Bile duct (tissue), 1 donor: ENCODE results near the gene NWD2.

GRCh38 chr4:36284720-36284994, 3.2 kb downstream of the DTHD1 start:
- PRO-cap, result no peak

DNA sequence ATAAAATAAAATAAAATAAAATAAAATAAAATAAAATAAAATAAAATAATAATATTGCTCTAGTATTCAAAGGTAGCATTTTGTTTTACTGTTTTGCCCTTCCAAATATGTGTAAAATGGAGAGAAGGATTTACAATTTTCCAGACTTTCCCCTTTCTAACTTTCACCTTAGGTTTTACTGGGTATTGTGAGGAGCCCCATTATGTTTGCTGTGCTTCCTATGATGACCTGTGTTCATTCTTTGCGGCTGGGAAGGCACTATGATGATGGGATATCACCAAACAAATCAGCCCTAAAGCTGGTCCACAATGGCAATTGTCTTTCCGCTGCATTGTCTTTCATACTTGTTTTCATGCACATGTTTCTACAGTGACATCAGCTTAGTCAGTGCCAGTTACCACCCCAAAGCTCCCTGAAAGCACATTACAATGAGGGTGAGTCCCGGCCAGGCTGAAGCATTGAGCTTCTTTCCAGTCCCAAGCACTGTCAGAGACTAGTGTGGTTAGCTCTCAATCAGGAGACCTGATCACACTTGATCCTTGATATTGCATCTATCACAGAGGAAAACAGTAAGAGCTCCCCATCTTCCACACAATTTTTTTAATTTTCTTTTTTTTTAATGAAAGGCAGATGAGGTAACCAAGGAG, 50.9 kb downstream of the DTHD1 start:
- PRO-cap, result no peak

DNA sequence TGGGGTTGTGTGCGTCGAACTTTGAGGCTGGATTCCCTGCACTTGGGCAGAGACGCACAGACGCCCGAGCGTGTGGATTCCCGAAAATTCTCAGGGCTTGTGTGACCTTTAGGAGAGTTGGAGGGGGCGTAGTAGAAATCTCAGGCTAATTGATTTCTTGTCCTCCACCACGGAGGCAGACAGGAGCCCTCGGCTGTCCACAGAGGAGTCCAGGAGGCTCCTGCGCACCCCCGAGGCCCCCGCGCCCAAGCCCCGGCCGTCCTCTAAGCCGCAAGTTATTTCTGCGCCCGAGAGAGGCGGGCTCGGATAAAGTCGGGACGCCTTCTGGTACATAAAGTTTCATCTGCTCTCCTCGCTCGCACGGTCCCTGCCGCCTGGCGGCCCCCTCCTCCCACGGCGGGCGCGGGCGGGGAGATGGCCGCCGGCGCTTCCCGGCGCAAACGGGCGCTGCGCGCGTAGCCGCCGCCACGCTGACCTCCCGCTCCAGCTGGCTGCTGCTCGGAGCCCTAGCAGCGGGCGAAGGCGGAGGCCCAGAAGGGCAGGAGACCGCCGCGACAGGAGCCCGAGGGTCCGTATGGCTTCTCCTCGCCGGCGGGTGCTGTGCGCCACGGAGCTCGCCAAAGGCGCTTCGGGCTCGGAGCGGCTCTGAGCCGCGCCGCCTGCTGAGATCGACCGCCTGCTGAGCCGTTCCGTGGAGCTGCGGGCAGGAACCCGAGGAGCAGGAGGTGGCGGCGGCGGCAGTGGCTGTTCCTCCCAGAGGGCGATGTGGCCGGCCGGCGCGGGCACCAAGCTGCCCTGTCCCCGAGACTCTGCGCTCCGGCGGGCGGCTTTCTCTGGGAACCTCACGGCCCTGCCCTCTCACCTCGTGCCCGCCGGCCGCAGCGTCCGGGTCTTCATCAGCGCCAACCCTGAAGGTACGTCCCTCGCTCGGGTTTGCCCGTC, at the start of gene NWD2:
Gene NWD2, plus strand, starts transcription at position 439 of the 942 bp plus-strand sequence.
- PRO-cap, result no peak

- PRO-cap, result unidirectional peak, minus-strand start at chr4:37472068
Observed at GRCh38 chr4:37471746-37472512, 18.2 kb downstream of the C4orf19 start.

- PRO-cap, result no peak
Observed at GRCh38 chr4:37595770-37596112, 90.4 kb downstream of the RELL1 start.

DNA sequence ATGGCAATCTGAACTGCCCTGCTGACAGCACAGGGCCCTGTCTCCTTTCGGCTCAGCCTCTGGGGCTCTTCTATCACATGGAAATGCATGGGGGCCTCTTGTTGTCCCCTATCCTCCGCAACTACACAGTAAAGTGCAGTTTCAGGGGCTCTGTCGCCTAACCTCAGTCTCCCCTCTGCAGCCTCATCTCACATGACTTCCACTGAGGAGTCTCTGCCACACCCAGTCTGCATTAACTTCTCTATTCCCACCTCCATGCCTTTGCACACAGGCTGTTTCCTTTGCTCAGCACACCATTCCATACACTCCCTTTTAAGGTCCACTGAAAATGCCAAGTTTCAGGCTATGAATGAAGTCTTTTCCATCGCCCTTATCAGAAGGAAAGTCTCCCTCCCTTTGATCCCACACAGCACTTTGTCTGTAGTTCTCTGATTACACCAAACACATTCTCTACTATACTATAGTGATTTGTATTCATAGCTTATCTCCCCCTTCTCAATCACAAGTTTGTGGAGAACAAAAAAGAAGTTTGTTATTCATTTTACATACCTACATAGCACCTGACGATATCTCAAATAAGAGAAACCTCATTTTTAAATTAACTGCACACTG, 12.4 kb downstream of the RELL1 start:
- PRO-cap, result no peak

DNA sequence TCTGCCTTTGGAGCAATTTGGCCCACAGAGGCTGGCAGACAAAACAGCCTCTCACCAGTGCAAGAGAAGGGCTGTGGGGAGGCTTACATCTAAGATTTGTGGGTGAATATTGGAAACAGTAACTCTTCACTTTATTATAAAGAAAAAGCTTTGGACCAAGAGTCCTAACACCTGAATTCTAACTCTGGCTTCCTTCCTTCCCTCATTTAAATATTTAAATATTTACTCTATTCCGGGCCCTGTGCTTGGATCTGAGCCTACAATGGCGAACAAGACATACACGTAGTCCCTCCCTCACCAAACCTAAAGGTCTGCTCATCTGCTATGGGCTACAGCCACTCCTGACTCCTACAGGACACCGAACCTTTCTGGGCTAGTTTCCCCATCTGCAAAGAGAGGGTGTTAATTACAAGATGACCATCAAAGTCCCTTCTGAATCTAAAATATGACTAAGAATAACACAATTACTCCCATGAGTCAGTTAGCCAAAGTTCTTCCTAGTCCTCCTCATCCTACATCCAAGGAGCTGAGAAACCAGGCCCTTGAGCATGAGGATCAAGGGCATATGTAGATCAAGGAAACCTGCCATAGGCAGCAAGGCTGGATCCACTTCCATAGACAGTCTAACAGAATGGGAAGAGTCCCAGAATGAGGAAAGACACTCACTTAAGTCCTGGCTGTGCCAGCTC, 9.4 kb downstream of the RELL1 start:
- PRO-cap, result no peak

- PRO-cap, result no peak
Observed at GRCh38 chr4:38021515-38022194, 61.5 kb downstream of the PTTG2 start.

DNA sequence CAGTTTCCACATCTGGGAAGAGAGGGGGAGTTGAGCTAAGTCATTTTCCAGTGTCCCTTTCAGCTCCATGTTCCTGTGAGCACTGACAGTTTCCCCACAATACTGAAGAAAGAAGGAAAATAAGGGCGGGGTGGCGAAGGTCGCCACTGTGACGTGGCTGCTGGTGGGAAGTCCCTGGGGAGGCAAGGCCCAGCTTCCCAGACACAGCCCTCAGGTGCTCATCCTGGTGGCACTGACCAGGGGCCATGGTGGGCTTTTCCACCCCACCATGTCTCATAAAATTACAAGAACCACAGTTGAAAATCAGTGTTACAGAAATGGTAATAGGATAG, 121.9 kb downstream of the PTTG2 start:
- PRO-cap, result no peak

- PRO-cap, result no peak
Observed at GRCh38 chr4:38119782-38120708, 159.8 kb downstream of the PTTG2 start.

- PRO-cap, result bidirectional peak, plus-strand start at chr4:38177310, minus-strand start at chr4:38177050
Observed at GRCh38 chr4:38176842-38177557, 216.8 kb downstream of the PTTG2 start.

DNA sequence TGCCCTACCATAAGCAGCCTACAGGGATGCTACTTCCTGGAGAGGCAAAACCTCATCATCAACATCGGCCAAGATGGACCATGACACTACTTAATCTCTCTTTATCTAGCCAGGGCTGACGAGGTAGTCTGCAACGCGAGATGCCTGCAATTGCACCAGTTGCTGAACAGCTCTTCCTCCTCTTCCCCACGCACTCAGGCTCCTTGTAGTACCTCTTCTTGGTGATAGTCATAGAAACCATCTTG, 271.6 kb downstream of the PTTG2 start:
- PRO-cap, result no peak

- PRO-cap, result bidirectional peak, plus-strand start at chr4:38319061, minus-strand start at chr4:38318967
Observed at GRCh38 chr4:38318696-38319567, 345.1 kb upstream of the KLF3 start.

- PRO-cap, result no peak
Observed at GRCh38 chr4:38620743-38621571, 43.0 kb upstream of the KLF3 start.

GRCh38 chr4:38662905-38663338, 1.1 kb upstream of the KLF3 start:
- PRO-cap, result no peak

DNA sequence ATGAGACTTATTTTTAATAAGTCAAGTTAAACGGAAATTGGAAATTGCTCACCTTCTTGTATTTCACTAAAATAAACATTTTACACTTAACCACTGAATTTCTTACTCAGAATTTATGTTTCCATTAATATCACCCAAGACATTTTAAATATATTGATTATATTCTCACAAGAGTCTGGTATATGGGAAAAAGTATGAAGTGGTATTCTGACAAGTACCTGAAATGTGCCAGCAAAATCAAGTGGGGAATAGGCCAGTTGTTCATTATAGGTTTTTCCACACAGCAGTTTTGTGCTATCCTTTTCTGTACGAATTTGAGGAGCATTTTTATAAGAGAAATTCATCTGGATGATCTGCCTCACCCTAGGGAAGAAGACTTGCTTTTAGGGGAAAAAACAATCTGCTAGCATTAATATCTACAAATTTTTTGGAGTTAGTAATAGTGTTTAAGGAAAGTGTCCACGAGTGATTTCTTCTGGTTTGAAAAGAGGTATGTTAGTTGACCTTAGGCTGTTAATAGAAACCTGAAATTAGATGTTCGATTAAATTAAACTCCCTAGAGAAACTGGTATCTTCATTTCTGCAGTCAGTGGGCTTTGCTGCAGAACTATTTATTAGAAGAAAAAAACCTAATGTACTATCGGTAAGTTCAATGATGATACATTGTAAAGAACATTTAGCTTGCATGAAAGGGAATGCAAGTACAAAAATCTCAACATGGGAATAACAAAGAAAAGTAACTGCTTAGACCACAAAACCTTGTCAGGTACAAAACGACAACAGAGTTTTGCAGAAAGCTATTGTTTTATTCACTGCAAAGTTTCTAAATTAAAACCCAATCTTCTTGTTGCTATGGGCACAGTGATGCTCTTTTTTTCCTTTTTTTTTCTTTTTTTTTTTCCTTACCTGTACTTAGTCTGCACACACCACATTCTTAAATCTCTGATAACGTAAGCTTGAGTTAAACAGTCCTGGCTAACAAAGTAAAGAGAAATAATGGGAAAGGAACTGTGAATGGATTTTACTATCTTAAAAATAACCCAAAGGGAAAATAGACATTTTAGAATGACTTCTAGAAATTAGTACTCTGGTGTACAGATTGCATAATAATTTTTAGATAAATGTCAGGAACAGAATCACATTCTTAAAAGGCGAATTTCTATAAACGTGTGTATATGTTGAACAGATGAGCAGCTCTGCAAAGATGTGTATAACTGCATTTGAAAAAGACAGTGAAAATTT, 1.9 kb downstream of the KLF3 start:
- PRO-cap, result no peak

- PRO-cap, result no peak
Observed at GRCh38 chr4:38671627-38672088, 7.7 kb downstream of the KLF3 start.

GRCh38 chr4:38697080-38698328, 33.5 kb downstream of the KLF3 start:
- PRO-cap, result no peak

- PRO-cap, result no peak
Observed at GRCh38 chr4:38820146-38820924, 15.7 kb upstream of the TLR1 start.

DNA sequence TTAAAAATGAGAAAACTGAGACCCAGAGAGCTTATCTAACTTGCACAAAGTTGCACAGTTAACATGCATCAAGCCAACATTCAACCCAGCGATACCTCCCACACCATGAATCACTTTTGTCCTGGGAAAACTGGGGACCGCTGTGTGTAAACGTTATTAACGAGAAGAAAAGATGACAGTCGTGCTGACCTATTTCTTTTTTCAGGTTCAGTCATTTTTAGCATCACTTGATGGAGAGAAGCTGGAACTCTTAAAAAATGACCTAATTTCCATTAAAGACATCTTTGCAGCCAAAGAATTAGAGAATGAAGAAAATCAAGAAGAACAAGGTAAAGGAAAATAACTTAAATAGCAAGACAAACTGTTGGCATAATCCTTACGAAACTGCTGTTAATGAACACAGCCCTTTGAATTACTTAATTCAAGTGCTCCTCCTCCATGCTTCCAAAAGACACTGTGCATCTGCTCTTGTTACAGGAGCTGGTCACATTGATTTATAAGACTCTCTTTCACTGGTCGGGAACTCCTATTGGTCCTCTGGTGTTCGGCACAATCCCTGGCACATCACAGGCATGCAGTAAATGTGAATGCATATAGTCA, 55.1 kb downstream of the FAM114A1 start:
- PRO-cap, result no peak